GM19240 (cell line): ENCODE measurements around the gene ARL8B.

GRCh38 chr3:5002568-5002847 is 23.3 kb downstream of the BHLHE40 start:
- RRBS: no CpG with 5 or more reads among the region's 8 CpGs

- RRBS: no CpG with 5 or more reads among the region's 6 CpGs
These were observed 37.2 kb downstream of the BHLHE40 start for GRCh38 chr3:5016438-5016879.

- RRBS: 1% methylated on average over 31 of the region's 77 CpGs
These were observed at the start of gene ARL8B for GRCh38 chr3:5121871-5122739. TSS of gene ARL8B (plus strand) at chr3:5122292.

- RRBS: no CpG with 5 or more reads among the region's 9 CpGs
These were observed 6.0 kb upstream of the EDEM1 start for GRCh38 chr3:5181060-5182425.

DNA sequence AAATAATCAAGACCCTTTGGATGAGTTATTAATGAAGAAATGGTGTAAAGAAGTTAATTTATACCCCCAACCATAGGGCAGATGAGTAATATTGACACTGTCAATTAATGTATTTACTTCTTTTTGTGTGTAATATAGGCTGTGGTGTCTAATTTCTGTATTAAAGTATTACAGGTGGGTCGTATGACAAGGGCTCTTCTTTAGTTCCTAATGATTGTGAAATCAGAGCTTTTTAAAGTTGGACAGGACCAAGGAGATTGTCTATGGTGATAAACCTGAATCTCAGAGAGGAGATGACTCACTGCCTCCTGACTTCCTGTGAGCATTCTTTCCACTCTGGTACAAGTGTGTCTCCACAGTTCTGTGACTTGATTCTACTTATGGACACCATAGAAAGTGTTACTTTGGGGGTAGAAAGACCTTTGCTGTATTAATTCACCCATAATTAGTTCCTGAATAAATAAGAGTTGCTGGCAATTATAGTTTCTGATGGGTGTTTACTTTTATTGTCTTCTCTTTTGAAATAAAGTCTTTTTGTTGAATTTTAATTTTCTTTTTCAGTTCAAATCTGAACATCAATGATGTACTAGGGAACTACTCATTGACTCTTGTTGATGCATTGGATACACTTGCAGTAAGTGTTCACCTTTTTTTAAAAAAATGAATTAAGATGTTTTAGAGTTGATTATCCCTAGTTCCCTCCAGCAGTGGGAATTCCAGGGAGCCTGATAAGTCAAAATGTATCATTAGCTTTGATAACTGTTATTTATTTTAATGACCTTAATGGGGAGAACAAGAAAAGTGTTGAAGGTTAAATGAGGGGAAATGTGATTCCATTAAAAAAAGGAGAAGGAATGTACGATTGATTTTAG is 7.4 kb downstream of the EDEM1 start:
- RRBS: no CpG with 5 or more reads among the region's 2 CpGs

DNA sequence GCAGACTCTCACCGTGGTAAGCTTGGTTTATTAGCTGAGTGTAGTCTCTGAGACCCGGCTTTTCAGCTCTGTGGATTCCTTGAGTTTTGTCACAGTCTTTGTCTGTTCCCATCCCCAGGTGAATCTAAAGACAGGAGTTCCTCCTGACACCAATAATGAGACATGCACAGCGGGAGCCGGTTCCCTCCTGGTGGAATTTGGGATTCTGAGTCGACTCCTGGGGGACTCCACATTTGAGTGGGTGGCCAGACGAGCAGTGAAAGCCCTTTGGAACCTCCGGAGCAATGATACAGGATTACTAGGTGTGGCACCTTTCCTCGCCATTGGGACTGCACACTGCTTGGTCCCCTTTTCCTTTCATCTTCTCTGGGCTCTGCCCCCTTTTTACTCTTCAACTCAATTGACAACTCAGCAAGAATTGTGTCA is 15.4 kb downstream of the EDEM1 start:
- RRBS: 96% methylated on average over 4 of the region's 8 CpGs

DNA sequence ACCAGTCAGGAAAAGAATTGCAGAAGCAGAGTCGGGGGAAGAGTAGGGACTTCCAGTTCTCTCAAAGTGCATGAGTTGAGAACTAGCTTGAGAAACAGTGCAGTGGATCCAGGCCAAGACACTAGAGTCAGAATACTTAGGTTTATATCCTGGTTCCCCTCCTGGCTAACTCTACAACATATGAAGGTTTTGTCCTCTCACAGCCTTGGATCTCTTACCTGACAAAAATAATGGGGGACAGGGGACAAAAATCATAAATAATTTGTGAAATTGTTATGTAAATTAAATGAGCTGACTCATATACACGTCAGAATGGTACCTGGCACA is 150.0 kb downstream of the GRM7 start:
- RRBS: no CpG with 5 or more reads among the region's 2 CpGs

- RRBS: no CpG with 5 or more reads among the region's 3 CpGs
These were observed 343.9 kb downstream of the GRM7 start for GRCh38 chr3:7204742-7205232.

GRCh38 chr3:8554669-8555694 is 53.4 kb downstream of the LMCD1 start:
- RRBS: no CpG with 5 or more reads among the region's 19 CpGs

- RRBS: 98% methylated on average over 3 of the region's 8 CpGs
These were observed 63.8 kb downstream of the SSUH2 start for GRCh38 chr3:8580733-8581288.

DNA sequence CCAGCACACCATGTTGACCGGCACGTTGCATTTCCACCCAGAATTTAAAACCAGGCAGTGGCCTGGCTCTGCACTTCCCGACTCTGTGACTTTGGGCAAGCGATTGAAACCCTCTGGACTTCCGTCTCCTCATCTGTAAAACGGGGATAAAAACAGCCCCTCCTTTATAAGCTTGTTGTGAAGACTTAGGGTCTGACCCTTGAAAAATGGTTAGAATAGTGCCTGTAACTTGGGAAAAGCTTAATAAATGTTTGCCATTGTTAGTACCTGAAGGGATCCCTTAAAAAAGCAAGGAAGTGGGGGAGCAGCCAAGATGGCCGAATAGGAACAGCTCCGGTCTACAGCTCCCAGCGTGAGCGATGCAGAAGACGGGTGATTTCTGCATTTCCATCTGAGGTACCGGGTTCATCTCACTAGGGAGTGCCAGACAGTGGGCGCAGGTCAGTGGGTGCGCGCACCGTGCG is 33.3 kb downstream of the SSUH2 start:
- RRBS: no CpG with 5 or more reads among the region's 17 CpGs

- RRBS: no CpG with 5 or more reads among the region's 1 CpG
These were observed 7.8 kb upstream of the SSUH2 start for GRCh38 chr3:8652391-8652740.

GRCh38 chr3:9067992-9068755 is 104.9 kb upstream of the RAD18 start:
- RRBS: no CpG with 5 or more reads among the region's 9 CpGs

DNA sequence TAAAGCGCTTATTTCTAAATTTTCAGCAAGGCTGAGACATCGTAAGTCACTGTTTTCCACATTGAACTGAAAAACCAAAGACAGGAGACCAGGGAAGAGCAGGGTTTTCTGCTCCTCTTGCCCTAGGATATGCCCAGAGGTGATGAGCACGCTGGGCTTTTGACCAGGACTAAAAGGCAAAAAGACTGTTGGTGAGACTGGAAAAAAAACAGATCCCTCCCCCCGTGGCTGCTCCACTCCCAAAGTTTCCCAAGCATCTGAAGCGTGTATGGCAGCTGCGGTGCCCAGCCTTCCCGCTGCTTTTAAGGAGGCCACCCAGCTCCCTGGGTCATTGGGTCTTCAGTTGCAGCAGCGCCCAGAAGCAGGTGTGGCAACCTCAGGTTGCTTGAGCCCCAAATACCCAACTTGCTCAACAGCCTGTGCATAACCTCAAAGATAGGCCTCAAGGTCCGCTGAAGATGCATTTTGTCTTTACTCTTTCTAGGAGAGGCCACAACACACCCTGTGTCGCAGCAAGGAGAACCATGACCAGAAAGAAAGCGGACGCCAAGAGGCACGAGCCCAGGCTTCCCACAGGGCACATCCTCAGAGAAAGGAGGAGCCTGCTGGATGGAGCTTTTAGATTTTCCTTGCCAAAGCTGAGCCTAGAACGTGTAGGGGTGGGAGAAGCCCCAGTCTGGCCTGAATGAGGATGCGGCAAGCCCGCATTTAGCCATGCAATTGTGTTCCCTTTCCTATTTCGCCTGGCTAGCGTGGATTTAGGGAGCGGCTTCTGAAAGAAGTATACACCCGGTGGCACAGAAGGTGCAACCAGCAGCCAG is 2.0 kb downstream of the SRGAP3 start:
- RRBS: 58% methylated on average over 1 of the region's 20 CpGs

DNA sequence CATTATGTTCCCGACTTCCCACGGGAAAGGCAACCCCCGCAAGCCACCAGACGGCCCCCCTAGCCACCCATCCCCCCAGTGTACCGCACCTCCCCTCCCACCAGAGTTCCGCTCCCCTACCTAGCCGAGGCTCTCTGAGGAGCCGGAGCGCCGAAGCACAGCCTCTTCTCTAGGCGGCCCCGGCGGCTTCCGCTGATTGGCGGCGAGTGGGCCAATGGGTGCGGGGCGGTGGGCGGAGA is 192 bp upstream of the SETD5 start:
- RRBS: 2% methylated on average over 5 of the region's 19 CpGs

GRCh38 chr3:9440749-9441163 is 43.3 kb downstream of the SETD5 start:
- RRBS: no CpG with 5 or more reads among the region's 1 CpG

DNA sequence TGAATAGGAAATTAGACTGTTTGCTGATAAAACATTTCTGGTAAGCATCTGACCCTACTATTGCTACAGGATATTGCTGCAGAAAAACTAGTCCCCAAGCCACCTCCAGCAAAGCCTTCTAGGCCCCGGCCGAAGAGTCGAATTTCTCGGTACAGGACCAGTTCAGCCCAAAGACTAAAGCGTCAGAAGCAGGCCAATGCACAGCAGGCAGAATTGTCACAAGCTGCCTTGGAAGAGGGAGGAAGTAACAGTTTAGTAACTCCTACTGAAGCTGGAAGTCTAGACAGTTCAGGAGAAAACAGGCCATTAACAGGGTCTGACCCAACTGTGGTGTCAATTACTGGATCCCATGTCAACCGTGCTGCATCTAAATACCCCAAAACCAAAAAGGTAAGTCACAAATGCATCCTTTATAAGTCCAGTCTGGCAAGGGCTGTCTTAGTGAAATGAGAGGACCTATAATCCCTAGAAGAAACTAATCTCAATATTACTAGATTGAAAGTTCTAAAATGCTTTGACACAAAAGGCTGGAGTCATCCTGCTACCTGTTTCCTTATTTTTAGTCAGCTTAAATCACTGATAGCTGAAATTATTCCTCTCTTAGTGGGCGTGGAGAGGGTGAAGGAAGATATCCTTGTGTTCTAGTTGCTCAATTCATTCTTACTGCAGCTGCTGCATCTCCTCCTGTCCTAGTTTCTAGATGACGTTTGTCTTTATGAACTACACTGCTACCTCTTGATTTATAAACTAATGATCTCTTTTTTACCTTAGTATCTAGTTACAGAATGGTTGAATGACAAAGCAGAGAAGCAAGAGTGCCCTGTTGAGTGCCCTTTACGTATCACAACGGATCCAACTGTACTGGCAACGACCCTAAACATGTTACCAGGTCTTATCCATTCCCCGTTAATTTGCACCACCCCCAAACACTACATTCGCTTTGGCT is 50.5 kb downstream of the SETD5 start:
- RRBS: no CpG with 5 or more reads among the region's 13 CpGs

- RRBS: no CpG with 5 or more reads among the region's 2 CpGs
These were observed 55.0 kb downstream of the SETD5 start for GRCh38 chr3:9452427-9452858.

DNA sequence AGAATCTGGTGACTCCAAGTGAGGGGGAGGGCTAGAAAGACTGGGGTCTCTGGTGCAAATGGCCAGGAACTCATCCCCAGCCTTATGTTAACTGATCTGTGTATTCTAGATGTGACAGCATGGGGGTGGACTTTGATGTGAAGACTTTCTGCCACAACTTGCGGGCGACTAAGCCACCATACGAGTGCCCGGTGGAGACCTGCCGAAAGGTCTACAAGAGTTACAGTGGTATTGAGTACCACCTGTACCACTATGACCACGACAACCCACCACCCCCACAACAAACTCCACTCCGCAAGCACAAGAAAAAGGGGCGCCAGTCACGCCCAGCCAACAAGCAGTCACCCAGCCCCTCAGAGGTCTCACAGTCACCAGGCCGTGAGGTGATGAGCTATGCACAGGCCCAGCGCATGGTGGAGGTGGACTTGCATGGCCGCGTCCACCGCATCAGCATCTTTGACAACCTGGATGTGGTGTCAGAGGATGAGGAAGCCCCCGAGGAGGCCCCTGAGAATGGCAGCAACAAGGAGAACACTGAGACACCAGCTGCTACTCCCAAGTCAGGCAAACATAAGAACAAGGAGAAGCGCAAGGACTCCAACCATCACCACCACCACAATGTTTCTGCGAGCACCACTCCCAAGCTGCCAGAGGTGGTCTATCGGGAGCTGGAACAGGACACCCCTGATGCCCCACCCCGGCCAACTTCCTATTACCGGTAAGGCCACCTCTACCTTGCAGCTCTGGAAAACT is 2.7 kb downstream of the BRPF1 start:
- RRBS: no CpG with 5 or more reads among the region's 20 CpGs